Heart (tissue), 3 donors: ENCODE measurements around the genes C6orf58 and CTAGE9.

- RAMPAGE, long total RNA, 2 experiments: no peak in any of the 2 experiments
Observed at GRCh38 chr6:127577041-127577561, at the start of gene C6orf58. Gene C6orf58 (plus strand): TSS chr6:127577174.

GRCh38 chr6:127592888-127593965, 16.3 kb downstream of the C6orf58 start:
- RAMPAGE, long total RNA, 2 experiments: no peak in any of the 2 experiments

DNA sequence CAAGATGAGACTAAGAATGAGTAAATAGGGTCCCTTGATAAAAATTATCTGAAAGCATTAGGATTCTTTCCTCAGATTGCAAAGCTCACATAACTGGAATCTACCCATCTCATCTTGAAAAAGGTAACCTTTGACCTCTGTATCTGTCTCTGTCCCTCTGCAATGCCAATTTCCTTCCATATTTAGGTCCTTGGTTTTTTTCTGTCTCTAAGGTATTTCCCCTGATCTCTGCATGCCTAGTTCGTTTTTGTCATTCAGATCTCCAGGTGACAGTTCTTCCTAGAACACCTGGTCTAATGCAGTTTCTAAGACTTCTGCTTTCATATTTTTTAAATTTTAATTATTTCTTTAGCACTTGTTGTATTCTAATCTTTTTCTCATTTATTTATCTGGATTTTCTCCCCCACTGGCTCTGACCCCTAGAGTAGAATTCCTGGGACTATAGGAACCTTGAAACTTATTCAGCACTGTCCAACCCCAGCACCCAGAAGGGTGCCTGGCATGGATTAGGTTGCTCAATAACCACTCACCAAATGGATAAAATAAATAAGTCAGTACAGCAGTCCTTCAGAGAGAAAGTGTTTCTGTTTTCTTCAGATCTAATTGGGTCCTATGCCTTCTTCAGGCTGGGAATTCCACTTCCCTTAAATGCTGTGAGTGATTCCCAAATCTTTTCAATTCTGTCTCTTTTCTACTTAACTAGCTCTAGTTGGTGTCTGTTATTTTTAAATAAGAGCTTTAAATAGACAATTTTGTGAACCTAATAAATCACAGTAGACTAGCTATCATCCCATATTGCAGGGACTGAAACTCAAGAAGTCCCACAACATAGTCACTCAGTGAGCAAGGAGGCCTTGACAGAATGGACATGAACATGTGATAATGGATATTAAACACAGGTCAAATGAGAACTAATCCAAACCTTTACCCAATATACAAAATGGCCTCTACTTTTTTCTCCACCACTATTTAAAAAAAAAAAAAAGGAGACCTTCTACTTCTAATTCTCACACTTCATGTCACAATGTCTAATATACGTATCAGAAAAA, 206.2 kb downstream of the PTPRK start:
- RAMPAGE, long total RNA, 2 experiments: no peak in any of the 2 experiments

DNA sequence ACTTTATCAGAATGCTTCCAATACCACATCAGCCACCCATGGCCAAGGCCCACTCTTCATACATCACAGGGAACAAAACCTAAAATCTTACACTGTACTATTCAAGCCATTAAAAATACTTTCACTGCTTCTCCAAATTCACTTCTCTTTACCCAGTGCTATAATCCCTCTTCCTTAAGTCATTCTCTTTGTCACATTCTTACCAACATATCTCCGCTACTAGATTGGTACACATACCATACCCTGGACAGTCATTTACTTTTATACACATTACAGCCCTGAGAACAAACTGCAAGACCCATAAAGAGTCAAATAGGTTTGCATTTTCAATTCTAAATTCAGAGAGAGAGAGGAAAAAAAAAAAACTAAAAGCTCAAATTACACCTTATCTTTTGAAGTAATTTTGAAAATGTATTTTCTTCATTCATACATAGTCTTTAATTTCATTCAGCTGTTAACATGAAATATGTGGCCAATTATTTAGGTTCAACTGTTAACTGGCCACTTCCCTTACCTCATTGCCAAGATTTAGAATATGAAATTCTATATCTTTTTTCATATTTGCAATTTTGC, 39.5 kb downstream of the PTPRK start:
- RAMPAGE, long total RNA, 2 experiments: no peak in any of the 2 experiments

DNA sequence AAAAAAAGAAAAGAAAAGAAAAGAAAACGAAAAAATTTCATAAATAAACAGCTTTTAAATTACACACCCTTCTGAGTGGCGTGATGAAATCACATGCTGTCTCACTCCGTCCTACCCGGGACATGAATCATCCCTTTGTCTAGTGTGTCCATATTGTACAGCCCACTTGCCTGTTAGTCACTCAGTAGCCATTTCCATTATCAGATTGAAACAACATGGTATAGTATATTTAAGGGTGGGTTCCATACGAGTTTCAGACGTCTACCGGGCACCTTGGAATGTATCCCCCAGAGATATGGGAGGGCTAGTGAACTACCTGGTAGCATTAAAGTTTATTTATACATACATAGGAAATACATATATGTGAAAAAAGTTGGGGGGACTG, 11.5 kb downstream of the PTPRK start:
- RAMPAGE, long total RNA, 2 experiments: no peak in any of the 2 experiments

DNA sequence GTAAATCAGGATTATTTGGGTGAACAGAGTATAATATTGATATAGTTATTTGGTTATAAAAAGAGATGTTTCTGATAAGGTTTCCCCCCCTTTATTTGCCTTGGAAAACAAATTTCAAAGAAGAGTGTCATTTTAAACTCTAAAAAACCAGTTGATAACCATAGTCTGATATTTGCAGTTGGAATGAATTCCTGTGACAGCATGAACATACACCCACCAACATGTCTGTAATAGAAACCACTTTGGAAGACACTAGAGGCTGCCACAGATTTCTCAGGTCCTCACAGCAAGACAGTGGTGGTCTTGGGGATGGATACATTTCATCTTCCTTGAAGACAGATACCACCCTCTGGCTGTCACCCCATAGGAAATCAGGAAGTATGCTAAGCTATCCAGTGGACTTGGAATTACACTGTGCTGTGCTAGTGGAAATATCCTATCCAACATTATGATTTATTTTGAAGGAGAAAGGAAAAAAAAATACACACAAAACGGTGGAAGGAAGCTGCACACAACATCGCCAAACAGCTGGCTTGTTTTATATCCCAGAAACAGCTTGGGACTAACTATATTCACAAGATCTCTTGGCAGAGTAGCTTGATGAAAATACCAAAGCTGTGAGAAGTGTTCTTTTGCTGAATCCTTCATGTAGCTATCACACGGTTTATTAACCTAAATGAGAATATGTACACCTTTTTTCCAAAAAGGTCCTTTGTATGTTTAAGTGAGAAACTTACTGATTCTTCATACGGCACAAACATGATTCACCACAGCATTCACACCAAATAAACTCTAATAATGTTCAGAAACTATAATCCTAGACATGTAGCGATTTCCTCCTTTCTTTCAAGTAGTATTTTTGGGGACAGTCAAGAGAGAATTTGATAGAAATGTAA, 257.6 kb downstream of the LAMA2 start:
- RAMPAGE, long total RNA, 2 experiments: no peak in any of the 2 experiments

- RAMPAGE, long total RNA, 2 experiments: no peak in any of the 2 experiments
Observed at GRCh38 chr6:129594368-129595229, 115.4 kb downstream of the ARHGAP18 start.

- RAMPAGE, long total RNA, 2 experiments: no peak in any of the 2 experiments
Observed at GRCh38 chr6:131368347-131368924, 204.6 kb upstream of the ARG1 start.

DNA sequence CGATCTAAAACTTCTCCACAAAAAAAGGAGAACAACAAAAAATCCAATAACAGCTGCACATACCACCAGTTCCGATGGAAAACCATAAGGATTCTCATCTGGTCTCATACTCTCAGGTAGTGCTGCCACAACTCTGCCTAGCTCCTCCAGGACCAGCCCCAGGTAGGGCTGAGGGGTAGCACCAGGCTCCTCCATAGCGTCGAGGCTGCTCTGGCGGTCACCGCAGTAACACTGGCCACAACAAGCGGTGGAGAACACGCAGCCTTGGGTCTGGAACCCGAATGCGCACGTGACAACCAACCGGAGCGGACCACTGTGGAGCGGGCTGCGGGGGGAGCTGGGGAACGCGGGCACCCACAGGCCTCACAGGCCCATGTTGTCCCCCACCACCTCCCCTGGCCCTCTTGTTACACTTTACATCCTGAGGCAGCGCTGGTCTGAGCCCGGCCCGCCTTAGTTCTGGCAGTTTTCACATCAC, at the start of gene CTAGE9:
TSS of gene CTAGE9 (minus strand) at position 195 of the 478 bp plus-strand sequence.
- RAMPAGE, long total RNA, 2 experiments: no peak in any of the 2 experiments

GRCh38 chr6:131863487-131863759, 55.6 kb downstream of the ENPP1 start:
- RAMPAGE, long total RNA, 2 experiments: no peak in any of the 2 experiments

DNA sequence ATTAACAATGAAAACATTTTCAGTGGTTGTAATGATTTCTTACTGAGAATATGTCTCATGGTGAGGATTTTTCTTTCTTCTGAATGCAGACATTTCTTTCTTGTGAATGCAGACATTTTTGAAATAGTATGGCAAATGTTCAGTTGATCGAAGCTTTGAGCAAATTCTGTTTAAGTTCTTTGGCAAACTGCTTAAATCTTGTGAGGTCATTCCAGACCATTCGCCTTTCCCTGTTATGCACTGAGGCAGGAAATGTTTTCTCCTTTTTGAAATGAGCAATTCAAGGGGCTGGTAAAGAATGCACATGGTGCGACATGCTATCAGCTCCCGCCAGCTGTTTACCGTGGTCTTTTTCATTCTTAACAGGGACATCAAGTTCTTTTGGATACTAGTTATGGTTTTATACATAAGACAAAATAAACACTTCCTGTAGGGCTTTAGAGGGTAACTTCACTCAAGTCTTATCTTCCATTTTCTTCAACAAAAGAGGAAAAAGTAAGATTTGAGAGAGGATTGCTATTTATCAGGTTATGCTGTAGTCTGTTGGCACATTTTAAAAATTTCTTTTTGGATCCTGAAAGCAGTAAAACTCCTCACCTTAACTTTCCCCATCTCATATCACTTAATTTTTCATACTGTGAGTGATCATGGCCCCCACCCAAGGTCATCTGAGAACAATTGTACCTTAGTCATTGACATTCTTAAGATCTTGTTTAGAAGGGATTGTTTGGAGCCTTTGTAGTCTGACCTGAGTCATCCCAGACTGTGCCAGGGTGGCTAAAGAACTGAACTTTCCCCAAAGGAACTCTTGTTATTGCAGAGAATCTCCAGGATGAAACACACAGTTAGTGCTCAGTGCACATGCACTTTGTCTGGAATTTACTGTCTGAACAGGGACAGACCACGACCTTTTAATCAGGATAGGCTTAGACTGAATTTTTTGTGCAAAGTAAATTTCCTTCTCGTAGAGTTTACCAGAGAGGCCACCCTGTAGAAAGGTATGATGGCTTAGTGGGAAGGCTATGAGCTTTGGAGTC, 112.3 kb upstream of the CCN2 start:
- RAMPAGE, long total RNA, 2 experiments: no peak in any of the 2 experiments

GRCh38 chr6:132130231-132131327, 179.4 kb upstream of the CCN2 start:
- RAMPAGE, long total RNA, 2 experiments: no peak in any of the 2 experiments

DNA sequence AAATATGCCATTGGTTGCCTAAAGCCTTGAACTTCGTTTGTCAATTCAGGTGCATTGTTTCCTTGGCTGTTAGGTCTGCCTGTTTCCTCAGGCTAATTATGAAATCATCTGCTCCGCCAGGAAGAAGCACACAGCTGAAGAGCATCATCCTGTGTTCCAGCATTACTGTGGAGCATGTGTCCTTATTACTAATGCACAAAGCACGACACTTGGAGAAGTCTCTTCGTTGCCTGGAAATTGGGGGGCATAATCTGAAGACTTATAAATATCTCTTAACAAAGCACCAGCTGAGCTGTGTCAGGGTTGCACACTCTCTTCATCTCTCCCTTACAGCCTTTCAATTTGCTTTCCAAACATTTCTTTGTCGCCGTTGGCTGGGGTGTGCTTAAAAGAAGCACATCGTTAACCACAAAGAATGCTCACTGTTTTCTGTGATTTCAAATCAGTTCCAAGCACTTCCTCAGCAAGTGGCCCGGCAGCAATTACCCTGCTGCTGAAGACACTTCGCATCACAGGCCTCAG, 9.5 kb downstream of the MOXD1 start:
- RAMPAGE, long total RNA, 2 experiments: no peak in any of the 2 experiments

- RAMPAGE, long total RNA, 2 experiments: no peak in any of the 2 experiments
Observed at GRCh38 chr6:132734279-132735265, 20.7 kb upstream of the VNN1 start.

GRCh38 chr6:132767775-132768432, 10.2 kb upstream of the VNN2 start:
- RAMPAGE, long total RNA, 2 experiments: no peak in any of the 2 experiments

GRCh38 chr6:132818618-132819286, 4.4 kb downstream of the RPS12 start:
- RAMPAGE, long total RNA, 2 experiments: no peak in any of the 2 experiments

- RAMPAGE, long total RNA, 2 experiments: no peak in any of the 2 experiments
Observed at GRCh38 chr6:133241786-133242777, 925 bp downstream of the EYA4 start.

DNA sequence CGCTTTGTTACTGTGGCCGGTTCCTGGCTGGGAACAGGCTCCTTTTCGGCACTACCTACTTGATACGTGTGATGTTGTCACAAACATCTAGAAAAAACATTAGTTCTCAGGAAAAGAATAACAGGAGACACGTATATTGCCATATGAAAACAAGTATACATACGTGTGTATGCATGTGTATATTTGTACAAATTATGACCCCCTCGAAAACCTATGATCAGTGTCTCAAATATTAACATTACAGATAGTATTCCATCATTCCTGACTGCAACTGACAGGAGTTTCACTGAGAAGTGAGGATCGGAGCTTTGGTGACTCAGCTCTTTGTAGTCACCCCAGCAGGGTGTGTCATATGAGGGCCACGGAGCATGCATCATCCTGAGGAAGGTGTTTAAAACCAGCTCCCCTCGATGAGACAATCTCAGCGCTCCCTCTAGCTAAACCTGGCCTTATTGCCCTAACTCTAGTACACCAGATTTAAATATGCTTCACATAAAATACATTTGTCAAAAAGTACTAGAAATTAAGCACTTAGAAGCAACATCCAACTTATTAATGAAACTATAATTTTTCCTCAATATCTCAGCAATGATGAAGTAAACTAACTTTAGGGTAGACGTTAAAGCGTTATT, 319.4 kb upstream of the TCF21 start:
- RAMPAGE, long total RNA, 2 experiments: no peak in any of the 2 experiments

GRCh38 chr6:133763789-133764364, 125.0 kb upstream of the TCF21 start:
- RAMPAGE, long total RNA, 2 experiments: no peak in any of the 2 experiments

GRCh38 chr6:133894866-133895383, 6.0 kb downstream of the TCF21 start:
- RAMPAGE, long total RNA, 2 experiments: no peak in any of the 2 experiments